K562 (cell line): ENCODE measurements around a stretch of chr17.

- RAMPAGE, long total RNA = no peak
- RRBS = 18% methylated on average over 2 of the region's 53 CpGs
PRO-cap:
- standard = bidirectional peak, plus-strand start at chr17:8222420, minus-strand start at chr17:8222316
- CoPRO, capped RNA only, 2 experiments = peak in 2 of 2 experiments; most common plus-strand start chr17:8222294 (in 1); most common minus-strand start chr17:8222316 (in 2)
- CoPRO, capped and uncapped RNA, 2 experiments = peak in 2 of 2 experiments; most common plus-strand start chr17:8222475 (in 1); most common minus-strand start chr17:8222316 (in 2)
- CoPRO, uncapped RNA only, 2 experiments = peak in 2 of 2 experiments; most common plus-strand start chr17:8222479 (in 1); most common minus-strand start chr17:8222316 (in 2)
CAGE:
- cytosol, long polyA plus RNA = no peak
- long polyA plus RNA = no peak
- nucleolus, long total RNA = no peak
- nucleus, long polyA plus RNA = no peak
Observed at GRCh38 chr17:8221706-8222793, 11.7 kb upstream of the AURKB start.

DNA sequence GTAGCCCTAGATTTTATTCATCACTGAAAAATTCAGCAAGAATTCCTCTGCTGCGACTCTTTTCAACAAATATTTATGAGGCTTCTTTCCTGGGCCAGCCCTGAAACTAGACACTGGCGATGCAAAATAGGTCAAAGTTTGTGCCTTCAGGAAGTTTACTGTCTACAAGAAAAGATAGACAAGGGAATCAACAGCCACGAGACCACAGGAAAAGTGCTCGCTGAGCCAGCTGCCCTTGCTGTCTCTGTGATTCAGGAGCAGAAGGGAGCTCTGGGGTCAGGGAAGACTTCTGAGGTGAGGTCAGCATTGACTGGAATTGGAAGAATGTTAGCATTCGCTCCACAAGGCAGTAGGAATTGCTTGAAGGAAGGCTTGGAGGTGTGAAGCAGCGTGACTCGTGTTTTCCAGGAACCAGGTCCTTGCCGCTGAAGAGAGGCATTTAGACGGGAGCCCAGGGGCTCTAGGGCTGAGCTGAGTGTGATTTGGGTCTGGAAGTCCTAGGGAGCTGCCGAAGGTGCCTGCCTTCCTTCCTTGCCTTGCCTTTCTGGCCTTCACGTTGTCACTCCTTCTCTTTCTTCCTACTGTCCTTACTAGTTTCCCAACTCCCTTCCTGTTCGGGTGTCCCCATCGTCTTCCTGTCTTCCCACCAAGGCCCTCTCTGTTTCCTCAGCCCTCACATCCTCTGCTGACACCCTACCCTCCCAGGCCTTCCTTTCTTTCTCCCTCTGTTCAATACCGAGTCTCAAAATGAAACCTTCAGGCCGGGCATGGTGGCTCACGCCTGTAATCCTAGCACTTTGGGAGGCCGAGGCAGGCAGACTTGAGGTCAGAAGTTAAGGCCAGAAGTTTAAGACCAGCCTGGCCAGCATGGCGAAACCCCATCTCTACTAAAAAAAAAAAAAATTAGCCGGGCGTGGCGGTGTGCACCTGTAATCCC is 2.1 kb upstream of the RPL26 start:
- RAMPAGE, long total RNA = no peak
- RRBS = no CpG with 5 or more reads among the region's 21 CpGs
PRO-cap:
- standard = no peak
- CoPRO, capped RNA only, 2 experiments = no peak in any of the 2 experiments
- CoPRO, capped and uncapped RNA, 2 experiments = no peak in any of the 2 experiments
- CoPRO, uncapped RNA only, 2 experiments = no peak in any of the 2 experiments
CAGE:
- cytosol, long polyA plus RNA = no peak
- long polyA plus RNA = no peak
- nucleolus, long total RNA = no peak
- nucleus, long polyA plus RNA = no peak

- RAMPAGE, long total RNA = no peak
- RRBS = no CpG with 5 or more reads among the region's 6 CpGs
PRO-cap:
- standard = no peak
- CoPRO, capped RNA only, 2 experiments = no peak in any of the 2 experiments
- CoPRO, capped and uncapped RNA, 2 experiments = no peak in any of the 2 experiments
- CoPRO, uncapped RNA only, 2 experiments = peak in 1 of 2 experiments; most common plus-strand start chr17:8488539 (in 1); most common minus-strand start chr17:8488383 (in 1)
CAGE:
- cytosol, long polyA plus RNA = no peak
- long polyA plus RNA = no peak
- nucleolus, long total RNA = no peak
- nucleus, long polyA plus RNA = no peak
Observed at GRCh38 chr17:8488226-8488752, 52.6 kb downstream of the NDEL1 start.

DNA sequence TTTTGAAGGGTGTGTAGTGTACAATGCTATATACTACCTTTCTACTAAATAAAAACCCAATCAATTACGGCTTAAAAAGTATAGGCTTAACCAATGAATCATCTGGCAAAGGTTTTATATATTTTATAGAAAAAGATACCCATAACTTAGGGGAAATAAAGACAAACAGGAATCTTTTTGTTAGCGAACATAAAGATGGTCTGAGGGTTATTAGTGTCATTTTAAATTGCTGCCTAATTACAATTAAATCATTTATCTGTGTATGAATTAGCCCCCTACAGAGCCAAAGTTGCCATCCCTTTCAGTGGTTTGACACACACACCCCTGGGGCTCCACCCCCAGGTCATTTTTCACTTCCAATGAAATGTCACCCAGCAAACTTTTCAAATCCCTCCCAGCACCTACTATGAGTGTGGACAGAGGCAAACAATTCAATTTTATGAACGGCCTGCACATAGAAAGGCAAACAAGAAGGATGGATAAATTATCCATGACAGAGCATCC is 2.5 kb downstream of the MYH10 start:
- RAMPAGE, long total RNA = no peak
- RRBS = no CpG with 5 or more reads among the region's 3 CpGs
PRO-cap:
- standard = no peak
- CoPRO, capped RNA only, 2 experiments = no peak in any of the 2 experiments
- CoPRO, capped and uncapped RNA, 2 experiments = no peak in any of the 2 experiments
- CoPRO, uncapped RNA only, 2 experiments = no peak in any of the 2 experiments
CAGE:
- cytosol, long polyA plus RNA = no peak
- long polyA plus RNA = no peak
- nucleolus, long total RNA = no peak
- nucleus, long polyA plus RNA = no peak

- RAMPAGE, long total RNA = no peak
- RRBS = 2% methylated on average over 32 of the region's 86 CpGs
PRO-cap:
- standard = bidirectional peak, plus-strand start at chr17:8629406, minus-strand start at chr17:8629471; bidirectional peak, plus-strand start at chr17:8630168, minus-strand start at chr17:8629981
- CoPRO, capped RNA only, 2 experiments = peak in 2 of 2 experiments; most common plus-strand start chr17:8629406 (in 2); most common minus-strand start chr17:8629717 (in 2)
- CoPRO, capped and uncapped RNA, 2 experiments = peak in 2 of 2 experiments; most common plus-strand start chr17:8629406 (in 1); most common minus-strand start chr17:8629181 (in 1)
- CoPRO, uncapped RNA only, 2 experiments = peak in 1 of 2 experiments; most common plus-strand start chr17:8629406 (in 1); most common minus-strand start chr17:8629108 (in 1)
CAGE:
- cytosol, long polyA plus RNA = no peak
- long polyA plus RNA = no peak
- nucleolus, long total RNA = no peak
- nucleus, long polyA plus RNA = no peak
Observed at GRCh38 chr17:8629047-8630293, 1.1 kb downstream of the MYH10 start.

- RAMPAGE, long total RNA = no peak
- RRBS = no CpG with 5 or more reads among the region's 4 CpGs
PRO-cap:
- standard = no peak
- CoPRO, capped RNA only, 2 experiments = no peak in any of the 2 experiments
- CoPRO, capped and uncapped RNA, 2 experiments = no peak in any of the 2 experiments
- CoPRO, uncapped RNA only, 2 experiments = no peak in any of the 2 experiments
CAGE:
- cytosol, long polyA plus RNA = no peak
- long polyA plus RNA = no peak
- nucleolus, long total RNA = no peak
- nucleus, long polyA plus RNA = no peak
Observed at GRCh38 chr17:8631861-8632424, 1.4 kb upstream of the MYH10 start.

DNA sequence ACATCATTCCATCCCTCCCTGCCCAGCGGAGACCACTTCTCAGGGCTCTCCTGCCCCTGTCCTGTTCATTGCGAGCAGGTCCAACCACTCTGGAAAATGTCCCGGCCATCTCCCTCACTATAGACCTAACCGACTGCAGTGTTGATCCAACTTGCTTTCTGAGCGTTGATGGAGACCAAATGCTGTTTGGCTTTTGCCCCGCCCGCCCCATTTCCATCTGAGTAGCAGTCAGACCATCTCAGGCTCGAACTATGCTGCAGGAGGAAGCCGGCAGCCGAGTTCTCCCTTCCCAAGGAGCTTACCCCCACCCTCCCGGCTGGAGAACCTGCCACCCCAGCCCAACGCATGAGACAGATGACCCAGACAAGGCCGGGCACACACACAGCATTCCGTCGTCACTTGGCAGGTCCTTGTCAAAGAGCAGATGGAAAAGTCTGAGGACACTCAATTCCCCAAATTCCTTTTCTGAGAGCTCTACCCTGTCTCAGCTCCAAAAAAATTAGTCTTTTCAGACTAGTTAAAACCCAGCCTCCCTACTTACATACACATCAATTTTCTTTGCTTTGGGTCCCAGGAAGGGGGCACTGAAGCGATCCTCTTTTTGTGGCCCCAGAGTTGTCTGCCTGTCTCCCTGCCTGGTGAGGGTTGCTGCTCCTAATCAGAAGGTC is 44.4 kb upstream of the MYH10 start:
- RAMPAGE, long total RNA = no peak
- RRBS = 9% methylated on average over 3 of the region's 16 CpGs
PRO-cap:
- standard = no peak
- CoPRO, capped RNA only, 2 experiments = no peak in any of the 2 experiments
- CoPRO, capped and uncapped RNA, 2 experiments = no peak in any of the 2 experiments
- CoPRO, uncapped RNA only, 2 experiments = no peak in any of the 2 experiments
CAGE:
- cytosol, long polyA plus RNA = no peak
- long polyA plus RNA = no peak
- nucleolus, long total RNA = no peak
- nucleus, long polyA plus RNA = no peak

GRCh38 chr17:8807071-8807724 is 8.0 kb upstream of the MFSD6L start:
- RAMPAGE, long total RNA = no peak
- RRBS = 0% methylated on average over 1 of the region's 5 CpGs
PRO-cap:
- standard = no peak
- CoPRO, capped RNA only, 2 experiments = no peak in any of the 2 experiments
- CoPRO, capped and uncapped RNA, 2 experiments = no peak in any of the 2 experiments
- CoPRO, uncapped RNA only, 2 experiments = no peak in any of the 2 experiments
CAGE:
- cytosol, long polyA plus RNA = no peak
- long polyA plus RNA = no peak
- nucleolus, long total RNA = no peak
- nucleus, long polyA plus RNA = no peak

- RAMPAGE, long total RNA = no peak
- RRBS = no CpG with 5 or more reads among the region's 6 CpGs
PRO-cap:
- standard = no peak
- CoPRO, capped RNA only, 2 experiments = no peak in any of the 2 experiments
- CoPRO, capped and uncapped RNA, 2 experiments = no peak in any of the 2 experiments
- CoPRO, uncapped RNA only, 2 experiments = no peak in any of the 2 experiments
CAGE:
- cytosol, long polyA plus RNA = no peak
- long polyA plus RNA = no peak
- nucleolus, long total RNA = no peak
- nucleus, long polyA plus RNA = no peak
Observed at GRCh38 chr17:8909519-8909730, 42.0 kb upstream of the PIK3R6 start.

DNA sequence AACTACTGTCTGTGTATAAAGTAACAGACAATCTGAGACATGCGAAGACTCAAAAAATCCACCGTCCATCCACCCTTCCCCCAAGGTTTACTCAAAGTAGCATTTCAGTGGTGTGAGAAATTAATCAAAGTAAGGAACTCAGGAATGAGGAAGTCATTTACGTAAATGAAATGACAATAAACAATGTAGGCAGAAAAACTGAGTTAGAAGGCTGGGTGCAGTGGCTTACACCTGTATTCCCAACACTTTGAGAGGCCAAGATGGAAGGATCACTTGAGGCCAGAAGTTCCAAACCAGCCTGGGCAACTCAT is 19.7 kb upstream of the NTN1 start:
- RAMPAGE, long total RNA = no peak
- RRBS = no CpG with 5 or more reads among the region's 3 CpGs
PRO-cap:
- standard = no peak
- CoPRO, capped RNA only, 2 experiments = no peak in any of the 2 experiments
- CoPRO, capped and uncapped RNA, 2 experiments = no peak in any of the 2 experiments
- CoPRO, uncapped RNA only, 2 experiments = no peak in any of the 2 experiments
CAGE:
- cytosol, long polyA plus RNA = no peak
- long polyA plus RNA = no peak
- nucleolus, long total RNA = no peak
- nucleus, long polyA plus RNA = no peak

DNA sequence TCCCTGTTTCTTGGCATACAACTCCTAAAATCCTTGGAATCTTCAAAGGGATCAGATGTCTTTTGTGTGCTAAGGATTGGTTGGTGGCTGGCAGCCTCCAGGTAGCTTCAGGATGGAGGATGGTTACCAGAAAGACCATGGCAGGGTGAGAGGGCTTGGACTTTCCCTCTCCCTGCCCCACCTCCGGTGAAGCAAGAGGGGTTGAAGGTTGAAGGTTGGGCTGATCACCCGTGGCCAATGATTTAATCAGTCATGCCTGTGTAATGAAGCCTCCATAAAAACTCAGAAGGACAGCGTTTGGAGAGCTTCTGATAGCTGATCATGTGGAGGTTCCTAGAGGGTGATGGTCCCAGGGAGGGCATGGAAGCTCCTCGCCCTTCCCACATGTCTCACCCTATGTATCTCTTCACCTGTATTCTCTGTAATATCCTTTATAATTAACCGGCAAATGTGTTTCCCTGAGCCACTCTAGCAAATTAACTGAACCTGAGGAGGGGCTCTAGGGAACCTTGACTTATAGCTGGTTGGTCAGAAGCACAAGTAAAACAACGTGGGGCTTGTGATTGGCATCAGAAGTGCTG is 59.3 kb downstream of the NTN1 start:
- RAMPAGE, long total RNA = no peak
- RRBS = no CpG with 5 or more reads among the region's 6 CpGs
PRO-cap:
- standard = no peak
- CoPRO, capped RNA only, 2 experiments = no peak in any of the 2 experiments
- CoPRO, capped and uncapped RNA, 2 experiments = no peak in any of the 2 experiments
- CoPRO, uncapped RNA only, 2 experiments = no peak in any of the 2 experiments
CAGE:
- cytosol, long polyA plus RNA = no peak
- long polyA plus RNA = no peak
- nucleolus, long total RNA = no peak
- nucleus, long polyA plus RNA = no peak

GRCh38 chr17:9150220-9151132 is 129.2 kb downstream of the NTN1 start:
- RAMPAGE, long total RNA = no peak
- RRBS = 3% methylated on average over 5 of the region's 27 CpGs
PRO-cap:
- standard = no peak
- CoPRO, capped RNA only, 2 experiments = no peak in any of the 2 experiments
- CoPRO, capped and uncapped RNA, 2 experiments = no peak in any of the 2 experiments
- CoPRO, uncapped RNA only, 2 experiments = no peak in any of the 2 experiments
CAGE:
- cytosol, long polyA plus RNA = no peak
- long polyA plus RNA = no peak
- nucleolus, long total RNA = no peak
- nucleus, long polyA plus RNA = no peak

DNA sequence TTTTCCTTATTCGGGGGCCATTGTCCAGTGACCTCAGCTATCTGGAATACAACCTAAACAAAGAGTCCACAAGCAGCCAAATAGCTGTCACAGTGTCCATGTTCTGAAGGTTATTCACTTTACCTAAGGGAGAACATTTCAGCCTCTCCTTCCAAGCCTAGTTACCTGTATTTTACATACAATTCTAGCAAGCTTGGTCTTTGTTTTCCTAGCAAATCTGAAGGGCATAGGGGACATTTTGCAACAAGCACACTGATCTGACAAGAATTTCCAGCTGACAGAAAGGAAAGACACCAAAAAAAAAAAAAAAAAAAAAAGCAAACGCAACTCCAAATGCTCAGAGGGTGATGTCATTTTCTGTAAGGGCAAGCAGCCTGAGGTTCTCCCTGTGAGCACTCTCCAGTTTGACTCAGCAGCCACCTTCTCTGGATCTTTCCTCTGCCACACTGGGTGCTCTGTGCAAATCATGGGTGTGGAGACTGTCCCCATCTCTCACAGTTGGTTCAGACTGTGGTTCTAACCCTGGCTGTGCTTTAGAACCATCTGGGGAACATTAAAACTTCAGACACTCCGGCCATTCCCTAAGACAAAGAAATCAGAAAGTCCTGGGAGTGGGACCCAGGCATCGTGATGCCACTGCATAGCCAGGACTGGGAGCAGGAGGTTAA is 196.4 kb downstream of the NTN1 start:
- RAMPAGE, long total RNA = no peak
- RRBS = no CpG with 5 or more reads among the region's 4 CpGs
PRO-cap:
- standard = no peak
- CoPRO, capped RNA only, 2 experiments = no peak in any of the 2 experiments
- CoPRO, capped and uncapped RNA, 2 experiments = no peak in any of the 2 experiments
- CoPRO, uncapped RNA only, 2 experiments = no peak in any of the 2 experiments
CAGE:
- cytosol, long polyA plus RNA = no peak
- long polyA plus RNA = no peak
- nucleolus, long total RNA = no peak
- nucleus, long polyA plus RNA = no peak

GRCh38 chr17:9218828-9219349 is 197.6 kb downstream of the NTN1 start:
- RAMPAGE, long total RNA = no peak
- RRBS = no CpG with 5 or more reads among the region's 17 CpGs
PRO-cap:
- standard = no peak
- CoPRO, capped RNA only, 2 experiments = no peak in any of the 2 experiments
- CoPRO, capped and uncapped RNA, 2 experiments = no peak in any of the 2 experiments
- CoPRO, uncapped RNA only, 2 experiments = no peak in any of the 2 experiments
CAGE:
- cytosol, long polyA plus RNA = no peak
- long polyA plus RNA = no peak
- nucleolus, long total RNA = no peak
- nucleus, long polyA plus RNA = no peak

- RAMPAGE, long total RNA = no peak
- RRBS = no CpG with 5 or more reads among the region's 2 CpGs
PRO-cap:
- standard = no peak
- CoPRO, capped RNA only, 2 experiments = no peak in any of the 2 experiments
- CoPRO, capped and uncapped RNA, 2 experiments = no peak in any of the 2 experiments
- CoPRO, uncapped RNA only, 2 experiments = no peak in any of the 2 experiments
CAGE:
- cytosol, long polyA plus RNA = no peak
- long polyA plus RNA = no peak
- nucleolus, long total RNA = no peak
- nucleus, long polyA plus RNA = no peak
Observed at GRCh38 chr17:9284761-9284987, 263.4 kb downstream of the NTN1 start.

DNA sequence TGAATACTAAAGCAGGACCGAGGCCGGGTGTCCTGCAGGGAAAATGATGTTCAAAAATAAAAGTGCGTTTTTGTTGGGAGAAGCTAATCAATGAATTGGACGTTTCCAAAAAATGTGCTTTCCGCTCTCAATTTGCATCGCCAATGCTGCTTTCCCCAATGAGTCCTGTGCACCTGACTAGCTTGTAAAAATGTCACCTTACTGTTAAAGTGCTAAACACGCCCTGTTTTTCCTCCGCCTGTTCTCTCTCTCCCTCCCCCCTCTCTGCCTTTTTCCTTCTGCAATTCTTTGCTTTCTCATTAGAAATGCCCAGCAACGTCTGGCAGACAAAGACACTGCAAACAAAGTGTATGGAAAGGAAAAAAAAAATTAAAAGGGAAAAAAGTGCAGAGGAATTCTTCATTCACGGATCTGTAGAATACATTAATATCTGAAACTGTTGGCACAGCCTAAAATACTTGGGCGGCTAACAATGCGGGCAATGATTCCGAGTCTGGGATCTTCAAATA is 244.0 kb downstream of the STX8 start:
- RAMPAGE, long total RNA = no peak
- RRBS = no CpG with 5 or more reads among the region's 13 CpGs
PRO-cap:
- standard = no peak
- CoPRO, capped RNA only, 2 experiments = no peak in any of the 2 experiments
- CoPRO, capped and uncapped RNA, 2 experiments = no peak in any of the 2 experiments
- CoPRO, uncapped RNA only, 2 experiments = no peak in any of the 2 experiments
CAGE:
- cytosol, long polyA plus RNA = no peak
- long polyA plus RNA = no peak
- nucleolus, long total RNA = no peak
- nucleus, long polyA plus RNA = no peak

GRCh38 chr17:9368598-9369193 is 206.9 kb downstream of the STX8 start:
- RAMPAGE, long total RNA = no peak
- RRBS = no CpG with 5 or more reads among the region's 5 CpGs
PRO-cap:
- standard = no peak
- CoPRO, capped RNA only, 2 experiments = no peak in any of the 2 experiments
- CoPRO, capped and uncapped RNA, 2 experiments = no peak in any of the 2 experiments
- CoPRO, uncapped RNA only, 2 experiments = no peak in any of the 2 experiments
CAGE:
- cytosol, long polyA plus RNA = no peak
- long polyA plus RNA = no peak
- nucleolus, long total RNA = no peak
- nucleus, long polyA plus RNA = no peak

DNA sequence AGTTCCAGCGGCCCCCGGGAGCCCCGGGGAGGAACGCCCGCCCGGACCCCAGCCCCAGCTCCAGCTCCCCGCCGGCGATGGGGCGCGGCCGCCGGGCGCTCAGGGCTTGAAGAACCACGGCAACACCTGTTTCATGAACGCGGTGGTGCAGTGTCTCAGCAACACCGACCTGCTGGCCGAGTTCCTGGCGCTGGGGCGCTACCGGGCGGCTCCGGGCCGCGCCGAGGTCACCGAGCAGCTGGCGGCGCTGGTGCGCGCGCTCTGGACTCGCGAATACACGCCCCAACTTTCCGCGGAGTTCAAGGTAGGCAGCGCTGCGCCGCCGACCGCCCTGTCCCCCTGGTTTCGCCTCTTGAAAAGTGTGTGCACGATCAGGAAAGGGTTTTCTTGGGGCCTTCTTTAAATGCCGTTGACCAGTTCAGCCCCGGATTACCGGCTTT is 536 bp downstream of the USP43 start:
- RAMPAGE, long total RNA = no peak
- RRBS = no CpG with 5 or more reads among the region's 48 CpGs
PRO-cap:
- standard = no peak
- CoPRO, capped RNA only, 2 experiments = no peak in any of the 2 experiments
- CoPRO, capped and uncapped RNA, 2 experiments = no peak in any of the 2 experiments
- CoPRO, uncapped RNA only, 2 experiments = no peak in any of the 2 experiments
CAGE:
- cytosol, long polyA plus RNA = no peak
- long polyA plus RNA = no peak
- nucleolus, long total RNA = no peak
- nucleus, long polyA plus RNA = no peak